HTR-8/SVneo (cell line): Measurements from ENCODE around the genes SCARF1 and WDR81.

DNA sequence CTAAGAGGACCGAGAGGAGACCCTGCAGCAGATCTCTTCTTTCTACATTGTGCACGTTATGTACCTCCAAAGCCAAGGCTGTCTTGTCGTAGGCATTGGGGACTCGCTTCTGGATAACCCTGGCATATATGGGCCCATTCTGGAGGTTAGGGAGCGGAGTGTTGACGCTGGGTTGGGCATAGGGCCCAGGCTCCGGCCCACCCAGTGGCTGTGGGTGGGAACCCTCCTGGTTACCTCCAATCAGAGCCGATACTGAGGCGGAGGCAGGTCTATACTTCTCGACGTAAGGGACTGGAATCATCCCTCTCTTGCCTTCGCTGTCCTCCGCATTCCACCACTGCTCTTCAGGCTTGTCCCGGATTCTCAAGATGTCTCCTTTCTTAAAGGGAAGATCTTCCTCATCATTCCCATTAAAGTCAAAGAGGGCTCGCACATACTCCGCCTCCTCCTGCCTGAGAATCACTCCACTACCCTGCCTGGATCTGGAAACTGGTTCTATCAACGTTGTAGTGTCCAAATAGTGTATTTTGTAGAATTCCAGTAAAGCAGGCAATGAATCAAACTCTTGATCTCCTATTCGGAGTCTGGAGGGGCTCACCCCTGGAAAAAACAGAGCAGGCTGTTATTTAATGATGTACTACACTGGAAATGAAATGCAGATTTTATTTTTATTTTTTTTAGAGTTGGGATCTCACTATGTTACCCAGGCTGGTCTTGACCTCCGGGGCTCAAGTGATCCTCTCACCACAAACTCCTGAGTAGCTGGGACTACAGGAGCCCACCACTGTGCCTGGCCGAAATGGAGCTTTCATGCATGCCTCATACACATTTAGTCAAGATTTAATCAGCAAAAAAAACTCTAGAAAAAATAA is 19.2 kb downstream of the CRK start:
- RRBS: no CpG with 5 or more reads among the region's 20 CpGs

DNA sequence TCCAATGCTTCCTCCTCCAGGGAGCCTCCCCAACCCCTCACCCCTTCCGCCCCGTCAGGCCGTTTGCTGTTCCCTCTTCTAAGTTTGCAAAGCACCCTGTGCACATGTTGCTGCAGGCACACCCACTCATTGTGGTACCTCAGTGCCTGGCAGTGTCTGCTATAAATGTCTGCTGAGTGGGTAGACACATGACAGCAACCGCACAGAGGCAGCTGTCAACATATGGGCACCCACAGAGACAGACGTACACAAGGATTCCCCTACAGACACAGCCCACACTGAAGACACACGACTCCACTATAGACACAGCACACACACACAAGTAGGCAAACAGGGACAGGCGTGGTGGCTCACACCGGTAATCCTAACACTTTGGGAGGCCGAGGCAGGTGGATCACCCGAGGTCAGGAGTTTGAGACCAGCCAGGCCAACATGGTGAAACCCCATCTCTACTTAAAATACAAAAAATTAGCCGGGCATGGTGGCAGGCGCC is 17.8 kb upstream of the CRK start:
- RRBS: no CpG with 5 or more reads among the region's 12 CpGs

DNA sequence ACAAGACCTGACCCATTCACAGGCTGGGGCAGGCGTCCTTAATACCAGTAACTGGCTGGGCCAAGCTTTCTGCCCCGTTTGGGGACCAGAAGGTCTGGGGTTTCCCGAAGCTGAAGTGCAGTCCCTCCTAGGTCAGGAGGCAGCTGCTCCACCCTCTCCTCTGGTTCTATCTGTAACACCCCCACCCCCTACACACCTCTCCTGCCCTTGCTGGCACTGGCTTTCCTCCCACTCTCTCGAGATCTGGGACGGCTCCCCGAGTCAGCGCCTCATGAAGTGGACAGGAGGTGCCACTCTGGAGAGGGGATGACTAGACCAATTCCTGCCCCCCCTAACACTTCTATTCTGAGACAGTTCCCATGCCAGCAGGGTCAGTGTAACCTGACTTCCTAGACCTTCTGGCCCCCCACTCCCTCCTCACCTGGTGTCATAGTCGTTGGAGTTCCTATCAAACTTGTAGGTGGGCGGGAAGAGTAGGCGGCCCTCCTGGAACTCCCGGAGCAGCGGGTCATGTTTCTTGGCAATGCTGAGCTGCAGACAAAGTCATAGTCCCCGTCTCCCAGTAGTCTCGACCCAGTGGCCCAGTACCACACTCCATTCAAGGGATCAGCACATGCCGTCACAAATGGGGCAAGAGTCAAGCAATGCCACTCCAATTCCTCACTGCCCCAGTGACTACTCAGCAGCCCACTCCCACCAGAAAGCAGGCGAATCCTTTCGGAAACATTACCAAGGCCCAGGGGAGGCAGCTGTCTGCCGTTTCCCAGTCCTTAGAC is 9.7 kb downstream of the INPP5K start:
- RRBS: no CpG with 5 or more reads among the region's 18 CpGs

DNA sequence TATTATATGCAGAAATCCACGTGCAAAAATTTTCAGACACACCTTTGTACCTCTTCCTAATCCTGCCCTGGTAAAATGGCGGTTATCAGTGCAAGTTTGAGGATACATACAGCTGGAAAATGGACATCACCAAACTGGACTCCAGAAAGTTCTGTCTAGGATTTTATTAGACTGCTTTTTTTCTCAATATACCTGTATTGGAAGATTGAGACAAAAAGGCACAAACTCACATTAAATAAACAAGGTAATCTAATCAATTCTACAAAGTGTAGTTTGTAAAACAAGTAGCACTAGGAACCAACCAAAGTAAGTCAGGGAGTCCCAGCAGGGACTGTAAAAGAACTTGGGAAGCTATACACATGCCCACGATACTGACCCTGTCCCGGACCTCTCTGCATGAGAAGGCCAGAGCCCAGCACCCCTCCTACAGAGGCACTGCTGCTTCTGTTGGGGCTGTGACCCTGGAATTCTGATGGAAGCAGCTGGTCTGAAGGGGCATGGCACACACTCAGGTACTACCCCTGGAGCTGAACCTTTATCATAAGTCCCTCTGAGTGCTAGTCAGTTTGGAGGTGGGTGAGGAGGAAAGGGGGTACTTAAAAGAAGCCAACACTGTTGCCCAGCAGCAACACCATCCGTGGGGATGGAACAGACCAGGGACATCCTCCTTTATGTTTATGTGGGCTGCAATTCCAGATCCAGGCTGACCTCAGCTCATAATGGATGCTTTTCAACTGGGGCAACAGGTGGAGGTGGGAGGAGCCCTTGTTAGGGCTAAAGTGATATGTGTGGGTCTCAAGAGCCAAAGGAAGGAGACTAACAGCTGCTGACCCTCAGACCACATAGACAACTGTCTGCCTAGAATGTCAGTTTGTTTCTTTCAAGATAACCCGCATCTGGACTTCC is 1.7 kb upstream of the INPP5K start:
- RRBS: no CpG with 5 or more reads among the region's 6 CpGs

GRCh38 chr17:1534935-1535982 is 18.8 kb upstream of the INPP5K start:
- RRBS: no CpG with 5 or more reads among the region's 18 CpGs

GRCh38 chr17:1589922-1591116 is 27.7 kb upstream of the PITPNA start:
- RRBS: no CpG with 5 or more reads among the region's 39 CpGs

GRCh38 chr17:1591133-1592100 is 28.8 kb upstream of the PITPNA start:
- RRBS: 82% methylated on average over 4 of the region's 58 CpGs

DNA sequence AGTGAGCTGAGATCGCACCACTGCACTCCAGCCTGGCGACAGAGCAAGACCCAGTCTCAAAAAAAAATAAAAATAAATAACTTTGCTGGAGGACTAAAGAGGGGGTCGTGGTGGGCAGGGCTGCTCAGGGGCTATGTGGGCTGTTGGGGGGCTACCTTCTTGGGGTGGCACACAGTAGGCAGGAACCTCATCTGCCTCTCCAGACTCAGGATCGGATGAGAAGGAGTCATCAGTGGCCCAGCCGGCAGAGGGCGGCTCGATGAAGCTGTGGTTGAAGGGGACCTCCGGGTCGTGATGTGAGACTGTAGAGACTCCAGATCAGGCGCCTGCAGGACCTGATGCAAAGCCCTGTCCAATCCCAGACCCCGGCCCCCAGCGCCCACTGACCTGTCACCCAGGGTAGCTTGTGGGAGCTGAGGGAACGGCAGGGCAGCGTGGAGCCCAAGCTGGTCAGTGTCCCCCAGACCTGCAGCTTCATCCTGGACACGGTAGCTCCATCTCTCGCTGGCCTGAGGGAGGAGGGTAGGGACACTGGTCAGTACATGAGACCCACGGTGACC is 8.0 kb upstream of the SLC43A2 start:
- RRBS: 93% methylated on average over 5 of the region's 17 CpGs

DNA sequence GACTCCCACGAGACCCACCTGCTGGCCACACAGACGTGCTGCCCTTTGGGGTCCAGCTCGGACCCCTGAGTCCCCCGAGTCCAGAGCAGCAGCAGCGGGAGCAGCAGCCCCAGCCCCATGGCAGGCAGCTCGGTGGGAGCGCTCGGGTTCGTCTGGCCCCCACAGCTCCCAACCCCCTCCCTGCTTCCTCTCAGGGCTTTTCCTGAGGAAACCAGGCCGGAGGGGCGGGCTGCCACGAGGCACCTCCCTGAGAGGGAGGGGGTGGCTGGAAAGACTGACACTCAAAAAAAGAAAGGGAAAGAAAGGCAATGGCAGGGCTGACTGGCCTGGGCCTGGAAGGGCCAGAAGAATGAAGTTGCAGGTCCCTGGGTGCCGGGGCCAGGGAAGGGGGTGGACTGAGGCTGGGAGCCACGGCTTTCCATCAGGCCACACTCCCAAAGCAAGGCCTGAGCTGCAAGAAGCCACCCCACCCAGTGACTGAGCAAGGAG is at the start of gene SCARF1:
TSS of gene SCARF1 (minus strand) at position 154 of the 489 bp plus-strand sequence.
- RRBS: no CpG with 5 or more reads among the region's 14 CpGs

- RRBS: 16% methylated on average over 10 of the region's 66 CpGs
These were observed 1.3 kb downstream of the RILP start for GRCh38 chr17:1648066-1649087.

DNA sequence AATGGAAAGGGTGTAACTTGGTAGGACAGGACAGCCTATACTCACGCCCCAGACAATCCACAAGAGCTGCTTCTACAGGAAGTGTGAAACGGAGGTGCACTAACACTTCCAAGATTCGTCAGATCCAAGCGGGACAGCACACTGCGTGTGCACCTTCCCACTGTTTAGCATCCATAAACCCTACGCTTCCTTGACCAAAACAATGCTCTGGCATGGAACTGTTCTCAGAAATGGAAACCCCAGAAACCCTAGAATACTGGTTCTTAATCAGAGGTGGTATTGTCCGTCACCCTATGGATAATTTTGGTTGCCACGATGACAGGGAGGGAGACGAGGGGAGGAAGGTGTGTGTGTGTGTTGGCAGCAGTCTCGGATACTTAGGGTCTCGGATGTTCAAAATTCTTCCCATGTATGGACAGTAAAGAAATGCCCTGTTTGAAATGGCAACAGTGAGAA is 4.4 kb upstream of the RILP start:
- RRBS: no CpG with 5 or more reads among the region's 11 CpGs

GRCh38 chr17:1673680-1673946 is 11.1 kb downstream of the PRPF8 start:
- RRBS: no CpG with 5 or more reads among the region's 6 CpGs

GRCh38 chr17:1675802-1676261 is 8.8 kb downstream of the PRPF8 start:
- RRBS: no CpG with 5 or more reads among the region's 9 CpGs

- RRBS: no CpG with 5 or more reads among the region's 7 CpGs
These were observed 5.7 kb downstream of the TLCD2 start for GRCh38 chr17:1704462-1704840.

DNA sequence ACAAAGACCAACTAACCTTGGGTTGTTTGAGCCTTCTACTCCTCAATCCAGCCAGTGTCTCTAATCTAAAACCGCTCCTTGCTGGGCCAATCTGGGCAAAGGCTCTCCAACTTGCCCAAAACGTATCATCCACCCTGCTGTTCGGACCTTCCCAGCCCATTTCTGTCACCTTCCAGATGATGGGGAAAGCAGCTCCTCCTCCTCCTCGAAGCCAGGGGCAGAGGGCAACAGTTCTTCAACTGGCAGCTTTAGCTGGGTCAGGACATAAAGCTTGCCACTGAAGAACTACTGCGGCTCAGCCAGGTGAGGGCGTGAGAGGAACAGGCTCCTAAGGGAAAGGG is 3.5 kb upstream of the TLCD2 start:
- RRBS: no CpG with 5 or more reads among the region's 6 CpGs

GRCh38 chr17:1724467-1725578 is at the start of gene WDR81:
TSS of gene WDR81 (plus strand) at chr17:1724704.
- RRBS: 10% methylated on average over 67 of the region's 98 CpGs

DNA sequence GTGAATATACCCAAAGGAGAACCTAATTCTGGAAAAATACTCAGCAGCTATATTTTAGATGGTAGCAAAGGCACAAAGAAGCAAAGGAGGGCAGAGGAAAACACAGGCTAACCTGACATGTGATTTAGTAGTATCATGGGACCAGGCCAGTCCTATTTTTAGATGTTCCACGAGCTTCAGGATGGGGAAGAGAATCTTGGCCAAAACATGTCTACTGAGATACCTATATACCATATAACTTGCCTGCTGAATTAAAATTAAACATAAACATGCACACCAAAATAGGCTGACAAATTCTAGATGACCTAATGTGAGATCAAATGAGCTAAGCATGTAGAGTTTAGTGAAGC is 32.9 kb downstream of the SMYD4 start:
- RRBS: no CpG with 5 or more reads among the region's 1 CpG

GRCh38 chr17:1997122-1997628 is 28.0 kb downstream of the RTN4RL1 start:
- RRBS: no CpG with 5 or more reads among the region's 13 CpGs

DNA sequence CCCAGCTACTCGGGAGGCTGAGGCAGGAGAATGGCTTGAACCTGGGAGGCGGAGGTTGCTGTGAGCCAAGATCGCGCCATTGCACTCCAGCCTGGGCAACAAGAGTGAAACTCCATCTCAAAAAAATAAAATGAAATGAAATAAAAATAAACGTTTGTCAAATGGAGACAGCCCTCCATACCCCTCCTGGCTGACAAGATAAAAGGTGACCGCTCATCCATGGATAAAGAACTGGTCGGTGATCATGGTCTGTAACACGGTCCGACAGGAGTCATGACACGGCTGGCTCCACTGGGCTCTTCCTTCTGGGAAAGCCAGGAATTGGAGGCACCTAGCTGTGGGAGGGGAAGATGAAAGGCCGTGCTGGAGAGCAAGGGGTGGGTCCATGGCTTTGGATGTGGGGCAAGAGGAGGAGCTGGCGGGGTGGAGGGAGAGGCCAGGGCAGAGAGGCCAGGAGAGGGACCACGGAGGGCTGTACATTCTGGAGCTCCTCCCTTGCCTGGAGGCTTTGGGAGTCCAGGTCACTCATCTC is 13.9 kb downstream of the RTN4RL1 start:
- RRBS: no CpG with 5 or more reads among the region's 13 CpGs

DNA sequence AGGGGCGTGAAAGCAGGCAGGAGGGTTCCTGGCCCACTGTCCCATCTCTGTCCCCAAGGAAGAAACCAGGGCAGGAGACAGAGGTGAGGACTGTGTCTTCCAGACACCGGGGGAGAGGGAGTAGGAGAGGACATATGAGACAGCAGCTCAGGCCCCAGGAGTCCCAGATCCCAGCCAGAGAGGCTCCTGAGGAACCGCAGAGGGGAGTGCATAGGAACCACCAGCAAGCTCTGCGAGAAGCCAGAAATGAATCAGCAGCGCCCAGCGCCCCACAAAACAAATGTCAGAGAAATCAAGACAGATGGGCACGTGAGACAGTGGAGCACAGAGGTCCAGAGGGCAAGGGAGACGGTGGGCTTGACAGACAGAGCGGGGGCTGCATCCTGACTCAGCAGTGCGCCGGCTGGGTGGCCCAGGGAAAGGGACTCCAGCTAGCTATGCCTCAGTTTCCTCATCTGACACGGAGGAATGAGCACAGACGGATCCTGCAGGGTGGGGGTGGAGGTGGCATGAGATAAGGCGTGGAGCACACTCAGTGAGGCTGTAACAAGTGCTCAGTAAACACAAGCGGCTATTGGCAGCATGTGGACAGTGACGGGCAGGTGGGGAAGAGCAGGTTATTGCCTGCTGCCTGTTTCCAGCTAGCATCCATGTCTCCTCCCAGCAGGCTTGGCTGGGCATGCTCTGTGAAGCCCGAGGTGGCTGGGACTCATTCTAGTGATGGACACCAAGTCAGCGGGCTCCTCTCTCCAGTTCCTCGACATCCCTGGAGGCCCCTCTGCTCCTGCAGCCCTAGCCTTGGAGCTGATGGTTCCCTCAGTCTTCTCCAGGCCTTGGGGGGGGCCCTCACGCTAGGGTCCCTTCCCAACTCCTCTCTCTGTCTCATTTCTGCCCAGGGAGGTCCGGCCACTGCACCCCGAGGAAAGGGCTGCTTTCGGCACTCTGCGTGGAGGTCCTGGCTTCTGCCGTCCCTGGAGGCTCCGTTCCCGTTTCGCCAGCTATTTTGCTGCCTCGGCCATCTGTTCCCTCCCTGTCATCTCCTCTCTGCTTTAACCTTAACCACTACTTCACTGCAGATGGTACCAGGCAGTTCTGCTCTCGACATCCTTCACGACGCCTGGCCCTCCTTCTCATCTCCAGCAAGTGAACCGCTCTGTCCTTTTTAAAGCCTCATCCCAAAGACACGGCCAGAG is 6.4 kb downstream of the RTN4RL1 start:
- RRBS: no CpG with 5 or more reads among the region's 34 CpGs